Cardiac ventricle fibroblast (primary cell): Measurements from ENCODE around the genes KRBOX4, CDK16, ZNF41 and SSX1.

GRCh38 chrX:44344588-44345025 is 1.1 kb upstream of the EFHC2 start:
- RAMPAGE, long total RNA, result no peak

DNA sequence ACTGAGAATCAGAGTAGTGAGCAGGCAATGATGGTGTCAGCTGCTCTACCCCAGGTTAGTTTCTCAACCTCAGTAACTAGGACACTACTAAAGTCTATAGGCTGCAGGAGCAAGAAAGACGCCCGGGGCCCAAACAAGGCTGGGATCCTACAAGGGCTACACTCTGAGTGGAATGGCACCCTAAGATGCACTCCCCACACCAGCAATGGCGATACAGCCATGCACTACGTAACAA is 23.5 kb upstream of the EFHC2 start:
- RAMPAGE, long total RNA, result no peak

DNA sequence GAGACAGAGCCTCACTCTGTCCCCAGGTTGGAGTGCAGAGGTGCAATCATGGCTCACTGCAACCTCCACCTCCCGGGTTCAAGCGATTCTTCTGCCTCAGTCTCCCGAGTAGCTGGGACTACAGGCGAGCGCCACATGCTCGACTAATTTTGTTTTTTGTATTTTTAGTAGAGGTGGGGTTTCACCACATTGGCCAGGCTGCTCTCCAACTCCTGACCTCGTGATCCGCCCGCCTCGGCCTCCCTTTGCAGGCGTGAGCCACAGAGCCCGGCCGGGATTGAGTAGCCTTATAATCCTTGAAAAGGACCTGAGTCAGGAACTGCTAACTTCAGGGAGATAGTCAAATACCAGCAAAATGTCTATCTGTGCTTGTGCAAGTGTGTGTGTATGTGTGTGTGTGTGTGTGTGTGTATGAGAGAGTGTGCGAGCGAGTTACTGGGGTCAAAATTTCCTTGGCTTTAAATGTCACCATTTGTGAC is 1.9 kb upstream of the KDM6A start:
- RAMPAGE, long total RNA, result no peak

- RAMPAGE, long total RNA, result no peak
These were observed 54.4 kb downstream of the KDM6A start for GRCh38 chrX:44927195-44927955.

DNA sequence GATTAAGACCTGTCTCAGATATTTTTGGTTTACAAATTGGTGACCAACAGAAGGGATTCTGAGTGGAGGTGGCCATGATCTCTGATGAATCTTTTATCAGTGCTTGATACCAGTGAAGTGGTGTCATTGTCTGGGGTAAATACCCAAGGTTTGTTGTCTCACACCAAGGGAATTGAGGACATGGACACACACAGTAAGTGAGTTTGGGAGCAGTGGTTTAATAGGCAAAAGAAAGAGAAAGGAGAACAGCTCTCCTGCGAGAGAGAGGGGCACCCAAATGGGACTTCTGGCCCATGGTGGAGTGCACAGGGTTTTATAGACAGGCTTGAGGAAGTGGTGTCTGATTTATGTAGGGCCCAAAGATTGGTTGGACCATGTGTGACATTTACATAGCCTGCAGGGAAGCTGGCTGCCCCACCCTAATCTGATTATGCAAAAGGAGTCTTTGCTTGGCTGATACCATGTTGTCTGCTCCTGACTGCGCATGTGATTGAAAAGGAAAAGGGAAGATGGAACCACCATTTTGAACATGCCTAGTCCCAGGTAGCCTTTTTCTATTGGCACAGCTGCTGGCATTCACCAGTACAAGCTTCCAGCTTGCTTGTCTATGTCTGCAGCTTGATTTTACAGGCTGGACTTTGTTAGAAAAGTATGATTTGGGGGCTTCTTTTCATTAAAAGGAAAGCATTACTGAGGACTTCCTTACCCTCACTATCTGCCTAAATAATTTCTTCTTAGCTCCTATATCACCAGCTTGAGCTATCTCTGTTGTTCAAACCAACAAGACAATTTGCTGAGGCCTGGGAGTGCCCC is 100.0 kb upstream of the DIPK2B start:
- RAMPAGE, long total RNA, result no peak

- RAMPAGE, long total RNA, result no peak
These were observed 304.5 kb upstream of the DIPK2B start for GRCh38 chrX:45504962-45505849.

GRCh38 chrX:45750433-45751092 is 549.9 kb upstream of the DIPK2B start:
- RAMPAGE, long total RNA, result no peak

GRCh38 chrX:45807538-45807935 is 606.9 kb upstream of the DIPK2B start:
- RAMPAGE, long total RNA, result no peak

DNA sequence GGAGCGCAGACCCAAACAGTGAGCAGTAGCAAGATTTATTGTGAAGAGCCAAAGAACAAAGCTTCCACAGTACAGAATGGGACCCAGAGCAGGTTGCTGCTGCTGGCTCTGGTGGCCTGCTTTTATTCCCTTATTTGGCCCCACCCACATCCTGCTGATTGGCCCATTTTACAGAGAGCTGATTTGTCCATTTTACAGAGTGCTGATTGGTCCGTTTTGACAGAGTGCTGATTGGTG is 203.1 kb upstream of the KRBOX4 start:
- RAMPAGE, long total RNA, result no peak

DNA sequence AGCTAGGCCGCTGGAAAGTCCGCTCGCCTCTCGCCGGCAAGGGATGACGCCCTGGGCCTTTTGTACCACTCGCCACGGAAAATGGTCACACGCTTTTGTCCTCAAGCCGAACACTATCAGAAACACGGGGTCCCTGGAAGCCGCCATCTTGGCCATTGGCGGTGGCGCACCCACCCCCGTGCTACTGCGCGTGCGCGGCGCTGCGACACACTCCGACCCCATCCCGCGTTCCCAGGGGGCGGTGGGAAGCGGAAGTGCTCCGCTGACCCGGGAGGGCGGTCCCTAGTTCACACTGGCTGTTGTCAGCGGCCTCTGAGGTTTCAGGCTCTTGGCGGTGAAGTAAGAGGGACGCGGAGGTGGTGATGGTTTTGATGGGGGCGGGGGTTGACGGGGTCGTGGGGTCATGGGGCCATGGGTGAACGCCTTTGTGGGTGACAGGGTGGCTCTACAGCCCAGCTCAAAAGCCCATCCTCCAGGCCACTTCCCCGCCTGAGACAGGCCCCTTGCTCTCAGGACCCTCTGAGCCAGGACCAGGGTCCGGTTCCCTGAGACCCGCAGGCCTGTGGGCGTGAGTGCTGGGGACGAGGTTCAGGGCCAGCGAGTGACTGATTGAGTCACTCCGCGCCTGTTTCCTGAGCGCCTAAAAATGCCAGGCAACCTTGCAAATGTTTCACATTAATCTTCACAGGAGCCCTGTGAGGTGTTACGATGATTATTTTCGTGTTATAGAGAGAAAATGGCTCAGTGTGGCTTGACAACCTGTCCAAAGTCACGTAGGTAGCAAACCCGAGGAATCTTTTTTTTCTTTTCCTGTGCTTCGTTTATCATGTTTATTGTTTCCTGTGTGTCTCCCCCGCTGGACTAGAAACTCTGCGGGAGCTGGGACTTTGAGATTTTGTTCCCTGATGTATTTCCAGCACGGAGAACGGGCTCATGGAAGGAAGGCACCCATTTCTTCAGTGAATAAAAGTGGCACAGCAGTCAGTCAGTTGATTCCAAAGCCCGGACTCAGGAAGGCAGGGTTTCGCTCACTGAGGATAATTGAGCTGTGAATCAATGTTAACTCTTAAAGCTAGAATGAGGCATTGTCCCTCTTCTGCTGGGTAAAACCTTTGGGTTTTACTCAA is at the start of gene KRBOX4:
Gene KRBOX4, plus strand, starts transcription at position 290 of the 1,127 bp plus-strand sequence.
- RAMPAGE, long total RNA, result no peak

DNA sequence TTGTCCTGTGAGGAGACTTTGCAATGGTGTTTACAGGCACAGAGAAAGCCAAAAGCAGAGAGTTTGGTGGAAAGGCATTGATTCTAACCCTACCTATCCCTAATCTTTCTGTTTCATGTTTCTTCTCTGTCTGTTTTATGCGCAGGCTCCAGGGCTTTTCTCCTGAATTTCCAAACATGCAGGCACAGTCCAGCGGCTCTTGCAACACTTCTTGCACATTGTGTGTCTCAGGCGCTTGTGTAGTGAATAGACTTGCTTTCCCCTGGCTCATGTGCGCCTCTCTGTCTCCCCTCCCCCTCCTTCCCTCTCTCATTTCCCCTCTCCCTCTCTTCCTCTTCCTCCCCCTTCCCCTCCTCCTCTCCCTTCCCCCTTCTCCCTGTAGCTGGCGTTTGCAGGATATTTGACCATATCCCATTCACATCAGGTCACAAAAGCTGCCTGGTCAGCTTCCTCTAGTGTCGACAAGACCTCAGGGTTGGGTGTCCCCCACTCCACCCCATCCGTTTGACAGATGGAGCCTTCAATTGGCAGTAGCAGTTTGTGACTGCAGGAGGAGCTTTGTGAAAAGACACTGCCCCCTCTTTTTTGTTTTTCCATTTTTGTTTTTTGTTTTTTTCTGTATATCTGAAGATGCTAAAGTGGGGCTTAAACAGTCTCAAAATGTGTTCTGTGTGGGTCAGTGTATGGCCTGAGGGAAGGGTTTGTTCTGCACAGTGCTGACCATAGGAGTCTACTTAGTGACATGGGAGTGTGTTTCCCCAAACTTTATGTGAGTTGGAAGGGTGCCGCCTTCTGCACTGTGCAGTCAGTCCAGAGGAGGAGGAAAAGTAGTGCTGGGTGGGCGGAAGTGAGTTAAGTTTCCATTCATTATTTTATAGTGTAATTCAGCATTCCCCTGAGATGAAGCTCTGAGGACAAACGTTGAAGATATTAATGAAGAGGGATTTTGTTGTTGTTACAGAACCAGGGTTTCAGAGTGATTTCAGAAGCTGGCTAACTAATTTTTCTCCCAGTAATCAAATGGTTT is 2.6 kb downstream of the CHST7 start:
- RAMPAGE, long total RNA, result no peak

DNA sequence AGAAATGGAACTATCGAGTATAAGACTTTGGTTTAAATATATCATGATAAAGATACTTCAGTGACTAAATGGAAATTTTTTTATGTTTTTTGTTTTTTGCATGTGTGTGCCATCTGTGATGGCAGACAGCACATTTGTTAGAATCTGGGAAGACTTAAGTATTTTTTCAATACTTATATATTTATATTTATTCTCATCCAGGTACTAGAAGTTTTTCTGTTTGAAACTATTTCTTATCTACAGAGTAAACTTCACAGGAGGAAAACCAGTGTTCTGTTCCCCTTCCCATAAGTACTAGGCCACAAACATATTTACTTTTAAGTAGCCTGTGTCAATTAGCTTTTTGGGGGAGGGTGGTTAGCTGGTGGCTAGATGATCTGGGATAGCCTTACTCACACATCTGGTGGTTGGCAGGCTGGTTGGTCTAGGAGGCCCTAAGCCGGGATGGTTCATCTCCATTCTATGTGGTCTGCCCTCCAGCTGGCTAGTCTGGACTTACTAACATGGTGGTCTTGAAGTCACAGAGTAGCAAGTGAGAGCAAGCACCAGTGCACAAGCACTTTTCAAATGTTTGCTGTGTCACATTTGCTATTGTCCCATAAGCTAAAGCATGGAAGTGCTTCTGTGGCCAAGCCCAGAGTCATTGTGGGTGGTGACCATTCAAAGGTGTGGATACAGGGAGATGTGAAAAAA is 6.2 kb downstream of the JADE3 start:
- RAMPAGE, long total RNA, result no peak

DNA sequence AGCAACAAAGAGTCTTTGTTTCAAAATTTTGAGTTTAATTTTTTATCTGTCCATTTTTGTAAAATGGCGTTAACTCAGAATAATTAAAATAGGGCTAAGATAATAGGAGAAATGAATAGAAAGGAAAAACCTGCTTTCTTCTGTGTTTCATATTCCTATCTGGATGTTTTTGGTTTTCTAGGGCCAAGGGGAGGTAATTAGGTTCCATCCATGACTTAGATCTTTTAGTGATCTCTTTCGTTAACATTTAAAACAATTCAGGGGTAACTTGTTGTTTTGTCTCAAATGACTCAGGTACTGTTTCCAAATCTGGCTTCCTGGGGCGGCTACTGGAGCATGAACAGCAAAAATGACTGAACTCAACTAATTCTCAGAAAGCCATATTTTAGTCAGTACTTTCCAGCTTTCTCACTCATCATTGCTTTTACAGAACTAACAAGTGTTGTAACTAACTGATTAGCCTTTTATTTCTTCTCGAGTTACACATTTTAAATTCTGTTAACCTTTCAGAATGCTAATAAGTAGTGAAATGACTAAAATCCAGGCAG is 55.2 kb downstream of the JADE3 start:
- RAMPAGE, long total RNA, result no peak

DNA sequence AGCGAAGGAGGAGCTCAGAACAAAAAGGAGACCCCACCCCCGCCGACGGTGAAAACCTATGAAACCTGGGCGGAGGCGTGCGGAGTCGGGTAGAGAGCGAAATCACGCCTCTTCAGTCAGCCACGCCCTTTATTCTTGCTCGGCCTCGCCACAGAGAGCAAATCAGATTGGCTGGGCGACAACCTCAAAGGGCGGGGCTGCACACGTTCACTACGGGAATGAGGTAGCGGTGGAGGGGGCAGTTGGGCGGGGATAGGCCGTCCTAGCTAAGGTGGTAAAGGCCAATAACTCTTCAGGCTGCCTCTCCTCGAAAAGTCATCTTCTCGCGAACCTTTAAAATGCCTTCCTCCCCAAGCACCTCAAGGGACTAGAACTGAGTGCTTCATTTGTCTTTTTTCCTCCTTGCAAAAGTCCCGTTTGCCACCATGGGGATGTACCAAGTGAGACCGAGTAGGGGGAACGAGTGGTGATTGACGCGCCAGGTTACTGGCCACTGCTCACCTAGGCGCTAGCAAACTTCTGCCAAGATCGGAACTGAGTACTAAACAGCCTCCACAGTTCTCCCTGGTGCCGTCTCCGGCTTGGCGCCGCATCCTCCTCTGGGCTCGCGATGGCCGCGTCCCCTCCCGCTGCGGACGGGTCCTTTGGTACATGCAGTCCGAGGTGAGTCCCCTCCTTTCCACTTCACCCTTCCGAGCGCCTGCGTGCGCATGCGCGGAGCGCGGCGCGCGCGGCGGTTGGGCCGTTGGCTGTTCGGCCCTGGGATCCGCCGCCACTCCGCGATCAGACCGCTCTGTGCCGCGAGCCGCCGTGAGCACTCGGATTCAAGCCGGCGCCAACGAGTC is at the start of gene CDK16:
Gene CDK16, plus strand, starts transcription at position 680 of the 845 bp plus-strand sequence.
- RAMPAGE, long total RNA, result no peak

GRCh38 chrX:47482377-47483444 is at the start of gene ZNF41:
Gene ZNF41 (minus strand): TSS chrX:47483222.
- RAMPAGE, long total RNA, result no peak

DNA sequence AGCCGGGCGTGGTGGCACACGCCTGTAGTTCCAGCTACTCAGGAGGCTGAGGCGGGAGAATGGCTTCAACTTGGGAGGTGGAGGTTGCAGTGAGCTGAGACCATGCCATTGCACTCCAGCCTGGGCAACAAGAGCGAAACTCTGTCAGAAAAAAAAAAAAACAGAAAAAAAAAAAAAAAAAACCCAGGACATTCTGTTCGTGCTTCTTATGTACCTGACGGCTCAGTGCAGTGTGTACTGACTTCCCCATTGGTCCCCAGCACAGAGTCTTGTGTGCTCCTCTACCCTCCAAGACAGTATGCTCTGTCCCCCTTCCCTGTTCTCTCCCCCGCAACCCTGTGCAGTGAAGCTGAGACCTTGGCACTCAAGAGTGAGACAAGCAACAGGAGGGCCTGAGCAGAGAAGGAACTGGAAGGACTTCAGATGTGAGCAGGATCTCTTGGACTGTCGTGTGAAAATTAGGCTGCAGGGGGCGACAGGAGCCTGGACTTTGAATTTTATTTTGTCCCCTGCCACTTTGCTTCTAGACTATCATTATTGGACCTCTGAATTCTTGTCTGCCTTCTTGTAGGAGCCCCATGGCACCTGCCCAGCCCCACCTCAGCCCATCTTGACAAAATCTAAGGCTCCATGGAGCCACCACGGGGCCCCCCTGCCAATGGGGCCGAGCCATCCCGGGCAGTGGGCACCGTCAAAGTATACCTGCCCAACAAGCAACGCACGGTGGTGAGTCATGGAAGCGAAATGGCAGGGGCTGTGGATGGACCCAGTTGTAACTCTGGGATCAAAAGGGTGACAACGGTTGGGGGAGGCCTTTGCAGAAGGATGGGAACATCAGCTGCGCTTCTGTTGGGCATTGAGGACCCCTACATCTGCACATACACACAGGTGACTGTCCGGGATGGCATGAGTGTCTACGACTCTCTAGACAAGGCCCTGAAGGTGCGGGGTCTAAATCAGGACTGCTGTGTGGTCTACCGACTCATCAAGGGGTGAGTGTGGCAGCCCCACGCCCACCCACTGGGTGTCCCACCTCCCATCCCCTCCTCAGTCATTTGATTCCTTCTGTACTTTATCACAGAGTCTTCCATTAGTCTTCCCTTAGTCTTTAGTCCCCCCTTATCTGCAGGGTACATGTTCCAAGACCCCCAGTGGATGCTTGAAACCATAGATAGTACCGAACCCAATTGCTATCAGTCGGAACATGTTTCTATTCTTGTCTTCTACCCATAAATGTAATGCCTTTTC is 1.8 kb downstream of the ARAF start:
- RAMPAGE, long total RNA, result no peak

DNA sequence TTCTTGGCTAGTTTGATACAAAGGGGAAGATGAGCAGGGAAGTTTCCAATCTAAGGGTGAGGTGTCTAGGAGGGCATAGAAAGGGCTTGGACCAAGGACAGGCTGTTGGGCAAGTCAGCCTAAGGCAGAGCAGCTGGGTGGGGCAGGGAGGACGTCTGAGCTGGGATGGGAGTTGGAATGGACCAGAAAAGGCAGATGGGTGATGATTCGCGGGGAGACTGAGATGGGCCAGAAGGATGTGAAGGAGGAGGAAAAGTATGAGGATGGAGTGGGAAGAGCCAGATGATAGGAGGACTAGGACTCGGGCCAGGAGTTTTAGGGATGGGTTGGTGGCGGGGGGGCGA is 9.0 kb upstream of the TIMP1 start:
- RAMPAGE, long total RNA, result no peak

GRCh38 chrX:47637386-47638128 is 7.8 kb upstream of the CFP start:
- RAMPAGE, long total RNA, result no peak

- RAMPAGE, long total RNA, result no peak
These were observed 26.5 kb downstream of the ZNF81 start for GRCh38 chrX:47863225-47863627.

- RAMPAGE, long total RNA, result no peak
These were observed at the start of gene SSX1 for GRCh38 chrX:48254922-48255516. Gene SSX1 (plus strand): TSS chrX:48255392.